Pericardium (tissue), 1 donor: ENCODE data around the genes ZNF93, ZNF682, ZNF98, ZNF492 and ZNF723.

DNA sequence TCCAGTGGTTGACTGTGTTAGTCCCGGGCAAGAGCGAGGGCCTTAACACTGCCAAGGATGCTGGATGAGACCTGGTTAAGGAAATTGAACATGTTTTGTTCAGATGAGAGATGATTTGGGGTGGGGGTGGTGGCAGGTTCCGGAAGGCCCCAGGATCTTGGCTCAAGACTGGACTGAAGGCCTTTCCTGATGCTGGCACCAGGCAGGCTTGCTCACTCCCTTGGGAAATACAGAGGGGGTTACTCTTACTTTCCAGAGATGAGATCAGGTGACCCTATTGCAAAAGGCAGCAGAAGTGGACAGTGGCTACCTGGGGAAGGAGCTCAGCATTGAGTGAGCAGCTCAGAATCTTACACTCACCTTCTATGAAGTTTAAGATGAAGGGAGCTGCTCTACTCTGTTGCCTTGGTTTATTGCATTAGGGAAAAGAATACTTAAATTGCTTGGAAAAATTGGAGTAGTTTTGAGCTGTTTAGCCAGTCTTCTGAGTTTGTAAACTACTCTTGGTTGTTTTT, 10.8 kb downstream of the GATAD2A start:
- RRBS: no CpG with 5 or more reads among the region's 3 CpGs

GRCh38 chr19:19435965-19436932, 30.8 kb downstream of the GATAD2A start:
- RRBS: no CpG with 5 or more reads among the region's 16 CpGs

DNA sequence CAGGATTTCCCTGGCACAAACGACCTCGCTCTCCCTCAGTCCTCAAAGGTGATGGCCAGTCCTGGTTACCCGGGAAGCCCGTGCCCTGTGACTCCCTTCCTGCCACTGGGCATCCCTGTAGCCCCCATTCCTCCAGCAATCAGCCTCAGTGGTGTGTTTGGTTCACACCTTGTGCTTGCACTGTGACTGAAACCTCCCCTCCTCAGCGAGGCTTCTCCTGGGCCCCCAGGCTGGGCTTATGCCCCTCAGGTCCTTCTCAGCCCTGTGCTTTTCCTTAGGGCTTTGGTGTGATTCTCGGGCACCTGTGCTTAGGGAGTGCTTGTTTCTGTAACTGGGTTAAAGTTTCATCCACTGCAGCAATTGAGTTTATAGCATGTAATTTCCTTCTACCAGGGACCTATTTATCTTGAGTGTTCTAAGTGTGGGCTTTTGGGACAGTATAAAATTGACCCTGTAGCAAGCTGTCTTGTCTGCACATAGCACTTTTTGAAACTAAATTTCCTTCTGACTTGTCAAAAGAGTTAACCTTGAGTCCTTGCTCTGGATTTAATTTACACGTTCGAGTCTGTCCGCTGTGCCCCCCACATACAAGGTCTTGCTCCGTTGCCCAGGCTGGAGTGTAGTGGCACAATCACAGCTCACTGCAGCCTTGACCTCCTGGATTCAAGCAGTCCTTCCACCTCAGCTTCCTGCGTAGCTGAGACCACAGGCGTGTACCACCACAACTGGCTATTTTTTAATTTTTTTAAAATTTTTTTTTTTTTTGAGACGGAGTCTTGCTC, 47.6 kb downstream of the GATAD2A start:
- RRBS: no CpG with 5 or more reads among the region's 13 CpGs

- RRBS: 80% methylated on average over 1 of the region's 6 CpGs
Observed at GRCh38 chr19:19525399-19525864, 3.3 kb upstream of the YJEFN3 start.

DNA sequence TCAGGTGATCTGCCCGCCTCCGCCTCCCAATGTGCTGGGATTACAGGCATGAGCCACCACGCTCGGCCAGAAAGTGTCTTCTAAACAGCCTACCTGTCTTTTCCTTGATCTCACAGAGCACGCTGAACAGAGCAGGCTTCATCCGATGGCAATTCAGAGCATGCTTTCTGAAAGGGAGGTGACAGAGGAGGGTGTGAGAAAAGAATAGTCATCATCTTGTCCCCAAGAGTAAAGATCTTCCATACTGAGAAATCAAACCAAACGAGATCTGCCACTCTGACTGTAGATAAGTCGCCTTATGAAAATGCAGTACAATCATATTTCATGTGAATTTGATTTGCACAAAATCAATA, 19.3 kb downstream of the PBX4 start:
- RRBS: no CpG with 5 or more reads among the region's 8 CpGs

DNA sequence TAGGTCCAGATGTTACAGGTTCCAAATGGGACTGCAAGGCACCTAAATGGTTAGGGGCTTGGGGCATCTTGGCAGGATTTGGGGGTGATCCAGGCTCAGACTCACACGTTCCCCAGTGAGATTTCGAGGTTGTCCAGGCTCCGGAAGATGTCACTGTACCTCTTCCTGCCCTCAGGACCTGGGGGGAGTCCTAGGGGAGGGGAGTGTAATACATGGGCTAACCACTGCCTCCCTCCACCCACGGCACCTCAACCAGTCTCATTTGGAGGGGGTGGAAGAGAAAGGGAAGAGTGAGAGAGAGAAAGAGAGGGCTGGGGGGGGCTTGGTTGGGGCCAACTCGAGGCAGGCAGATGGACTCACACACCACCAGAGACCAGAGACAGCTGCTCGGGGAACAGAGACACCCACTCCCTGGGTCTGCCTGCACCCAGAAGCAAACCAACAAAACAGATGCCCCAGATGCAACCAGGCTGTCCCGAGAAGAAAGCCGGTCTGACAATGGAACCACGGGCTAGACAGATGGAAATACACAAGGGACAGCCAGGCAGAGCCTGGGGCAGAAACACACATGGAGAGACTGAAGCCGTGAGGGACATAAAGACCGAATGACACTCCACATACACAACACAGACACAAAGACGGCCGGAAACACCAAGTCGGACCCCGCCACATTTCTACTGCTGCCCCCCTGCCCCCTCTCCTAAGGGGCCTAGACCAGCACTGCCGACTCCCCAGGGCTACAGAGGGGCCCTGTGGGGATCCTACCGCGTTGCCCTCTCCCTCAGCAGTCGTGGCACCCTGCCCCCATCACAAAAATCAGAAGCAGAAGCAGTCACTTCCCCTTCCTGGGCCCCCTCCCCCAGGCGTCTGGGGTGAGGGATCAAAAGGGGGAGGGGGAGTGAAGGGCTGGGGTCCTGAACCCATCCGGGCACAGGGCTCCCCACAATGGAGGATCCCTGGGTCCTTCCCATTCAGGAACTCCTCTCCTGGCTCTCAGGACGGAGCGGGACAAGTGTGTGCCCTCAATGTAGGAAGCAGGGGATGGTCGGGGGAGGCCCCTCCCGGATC, 693 bp downstream of the GMIP start:
- RRBS: no CpG with 5 or more reads among the region's 25 CpGs

- RRBS: no CpG with 5 or more reads among the region's 5 CpGs
Observed at GRCh38 chr19:19784675-19785357, 36.7 kb downstream of the ZNF506 start.

GRCh38 chr19:19900684-19901438, at the start of gene ZNF93:
Gene ZNF93, plus strand, starts transcription at chr19:19900946.
- RRBS: 2% methylated on average over 11 of the region's 35 CpGs

DNA sequence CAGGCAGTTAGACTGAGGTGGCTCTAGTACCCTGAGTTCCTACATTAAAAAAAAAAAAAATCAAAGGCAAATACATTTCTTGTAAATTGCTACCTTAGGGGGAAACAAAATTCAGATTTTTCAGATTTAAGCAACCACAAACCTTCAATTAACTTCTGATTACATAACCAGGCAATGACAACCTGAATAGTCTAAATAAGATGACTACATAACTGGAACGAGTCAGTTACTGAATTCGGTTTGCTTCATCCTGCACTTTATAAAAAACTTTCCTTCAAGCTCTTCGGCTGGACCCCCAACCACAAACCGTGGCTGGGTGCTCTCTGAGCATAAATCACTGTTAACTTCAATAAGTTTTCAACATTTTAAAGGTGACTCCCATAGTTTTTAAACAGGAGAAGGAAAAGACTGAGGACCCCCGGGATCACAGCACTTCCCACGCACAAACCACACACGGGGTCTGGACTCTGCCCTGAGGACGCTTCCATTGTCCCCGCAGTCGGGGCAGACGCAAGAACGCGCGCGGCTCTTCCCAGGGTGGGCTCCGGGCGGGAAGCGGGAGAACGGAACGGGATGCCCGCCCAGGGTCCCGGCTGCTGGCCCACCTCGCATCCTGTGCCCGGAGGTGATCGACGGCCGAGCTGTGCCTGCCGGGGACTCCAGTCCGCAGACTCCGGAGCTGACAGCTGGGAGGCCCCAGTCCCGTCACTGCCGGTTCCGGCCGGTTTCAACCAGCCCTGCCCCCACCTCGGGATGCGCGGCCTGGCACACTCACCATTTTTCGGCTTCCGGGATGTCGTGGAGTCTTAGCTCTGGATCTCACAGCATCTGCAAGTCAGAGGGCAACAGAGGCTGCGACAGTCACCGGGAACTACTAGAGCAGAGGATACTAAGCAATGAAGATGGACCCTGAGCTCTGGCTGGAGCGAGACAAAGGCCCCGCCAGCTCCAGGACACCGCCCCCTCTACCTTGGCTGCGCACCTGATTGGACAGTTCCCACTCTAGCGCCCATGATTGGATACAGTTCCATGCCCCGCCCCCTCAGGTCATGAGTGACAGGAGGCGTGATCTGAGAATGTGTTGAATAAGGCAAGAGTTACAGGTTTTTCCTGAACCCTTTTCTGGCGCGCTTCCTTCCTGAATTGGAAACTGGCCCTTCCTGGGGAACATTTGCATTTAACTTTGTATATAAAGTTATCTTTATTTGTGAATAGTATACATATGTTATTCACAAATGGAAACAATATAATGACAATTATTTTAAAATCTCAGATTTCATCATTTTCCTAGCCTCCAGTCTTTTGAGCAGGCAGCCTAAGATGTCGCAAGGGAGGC, at the start of gene ZNF682:
ZNF682 (minus strand) TSS at position 938 of the 1,336 bp plus-strand sequence.
- RRBS: 2% methylated on average over 11 of the region's 52 CpGs

GRCh38 chr19:20051668-20053014, 12.8 kb upstream of the ZNF682 start:
- RRBS: no CpG with 5 or more reads among the region's 52 CpGs

- RRBS: no CpG with 5 or more reads among the region's 12 CpGs
Observed at GRCh38 chr19:20154489-20155199, 12.4 kb upstream of the ZNF486 start.

- RRBS: no CpG with 5 or more reads among the region's 5 CpGs
Observed at GRCh38 chr19:20564015-20564398, 1.6 kb downstream of the ZNF737 start.

- RRBS: no CpG with 5 or more reads among the region's 3 CpGs
Observed at GRCh38 chr19:21197562-21198023, 55.8 kb downstream of the ZNF431 start.

GRCh38 chr19:21494337-21494737, 11.1 kb upstream of the ZNF429 start:
- RRBS: no CpG with 5 or more reads among the region's 3 CpGs

- RRBS: no CpG with 5 or more reads among the region's 1 CpG
Observed at GRCh38 chr19:21590956-21591283, 85.5 kb downstream of the ZNF429 start.

- RRBS: no CpG with 5 or more reads among the region's 17 CpGs
Observed at GRCh38 chr19:22422222-22422652, at the start of gene ZNF98. Gene ZNF98, minus strand, starts transcription at chr19:22422346.

- RRBS: 14% methylated on average over 28 of the region's 44 CpGs
Observed at GRCh38 chr19:22617593-22618417, 16.3 kb upstream of the ZNF492 start.

- RRBS: no CpG with 5 or more reads among the region's 26 CpGs
Observed at GRCh38 chr19:22633897-22634465, at the start of gene ZNF492. Gene ZNF492, plus strand, starts transcription at chr19:22634324.

- RRBS: 13% methylated on average over 8 of the region's 30 CpGs
Observed at GRCh38 chr19:22831908-22832682, at the start of gene ZNF723. Gene ZNF723, plus strand, starts transcription at chr19:22832291.

GRCh38 chr19:23203685-23204403, 46.4 kb downstream of the ZNF724 start:
- RRBS: no CpG with 5 or more reads among the region's 42 CpGs